Mesothelial cell of epicardium (in vitro differentiated cells): ENCODE results near the genes CYP1A1, COX5A, C15orf39, SNX33 and TMEM266.

DNA sequence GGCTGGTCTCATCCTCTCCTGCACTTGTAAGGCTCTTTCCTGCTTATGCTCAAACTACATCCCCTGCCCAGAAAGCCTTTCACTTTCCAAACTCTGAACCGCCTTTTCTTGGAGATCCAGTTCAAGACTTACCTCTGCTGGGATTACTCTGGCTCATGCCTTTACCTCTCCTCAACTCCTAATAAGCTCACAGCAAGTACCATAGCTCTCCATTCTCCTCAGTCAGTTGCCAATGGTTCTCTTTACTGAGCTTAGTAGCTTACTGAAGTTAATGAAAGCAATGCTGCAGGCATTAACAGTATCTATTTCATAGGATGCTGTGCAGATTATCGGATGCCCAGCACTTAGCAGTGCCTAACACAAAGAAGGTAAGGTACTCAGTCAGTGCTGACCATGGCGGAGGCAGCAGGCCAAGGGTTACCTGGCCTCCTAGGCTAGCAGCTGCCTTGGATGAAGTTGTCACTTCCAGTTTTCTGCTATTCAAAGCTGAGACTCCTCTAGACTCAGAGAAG, 20.4 kb downstream of the CLK3 start:
- PRO-cap = no peak

GRCh38 chr15:74725427-74725710, at the start of gene CYP1A1:
TSS of gene CYP1A1 (minus strand) at chr15:74725528.
- PRO-cap = no peak

- PRO-cap = no peak
Measured at GRCh38 chr15:74786752-74787462, 5.0 kb downstream of the CSK start.

- PRO-cap = no peak
Measured at GRCh38 chr15:74788262-74789267, 6.7 kb downstream of the CSK start.

DNA sequence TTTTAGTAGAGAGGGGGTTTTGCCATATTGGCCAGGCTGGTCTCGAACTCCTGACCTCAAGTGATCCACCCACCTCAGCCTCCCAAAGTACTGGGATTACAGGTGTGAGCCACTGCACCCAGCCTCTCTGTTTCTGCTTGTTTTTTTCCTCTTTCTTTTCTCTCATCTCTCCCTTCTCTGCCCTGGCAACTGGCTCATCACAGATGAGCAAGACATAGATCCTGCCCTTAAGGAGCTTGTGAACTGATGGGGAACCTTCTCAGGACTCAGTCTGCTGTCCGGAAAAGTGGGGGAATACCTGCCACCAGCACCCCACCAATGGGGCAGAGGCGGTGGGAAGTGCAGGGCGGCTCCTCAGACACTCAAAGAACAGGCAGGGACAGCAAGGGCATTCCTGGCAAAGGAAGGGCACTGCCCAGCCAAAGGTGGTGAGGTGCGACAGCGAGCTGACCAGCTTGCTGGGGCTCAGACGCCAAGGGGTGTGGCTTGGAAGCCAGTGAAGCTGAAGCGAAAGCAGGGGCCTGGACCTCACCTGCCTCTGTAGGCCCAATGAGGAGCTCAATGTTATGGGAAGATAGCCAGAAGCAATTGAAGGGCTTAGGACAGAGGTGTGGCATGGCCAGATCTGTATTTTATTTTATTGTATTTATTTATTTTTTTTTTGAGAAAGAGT, 4.7 kb upstream of the LMAN1L start:
- PRO-cap = no peak

- PRO-cap = no peak
Measured at GRCh38 chr15:74901536-74901993, 5.1 kb downstream of the FAM219B start.

GRCh38 chr15:74933562-74933931, 4.3 kb downstream of the COX5A start:
- PRO-cap = no peak

DNA sequence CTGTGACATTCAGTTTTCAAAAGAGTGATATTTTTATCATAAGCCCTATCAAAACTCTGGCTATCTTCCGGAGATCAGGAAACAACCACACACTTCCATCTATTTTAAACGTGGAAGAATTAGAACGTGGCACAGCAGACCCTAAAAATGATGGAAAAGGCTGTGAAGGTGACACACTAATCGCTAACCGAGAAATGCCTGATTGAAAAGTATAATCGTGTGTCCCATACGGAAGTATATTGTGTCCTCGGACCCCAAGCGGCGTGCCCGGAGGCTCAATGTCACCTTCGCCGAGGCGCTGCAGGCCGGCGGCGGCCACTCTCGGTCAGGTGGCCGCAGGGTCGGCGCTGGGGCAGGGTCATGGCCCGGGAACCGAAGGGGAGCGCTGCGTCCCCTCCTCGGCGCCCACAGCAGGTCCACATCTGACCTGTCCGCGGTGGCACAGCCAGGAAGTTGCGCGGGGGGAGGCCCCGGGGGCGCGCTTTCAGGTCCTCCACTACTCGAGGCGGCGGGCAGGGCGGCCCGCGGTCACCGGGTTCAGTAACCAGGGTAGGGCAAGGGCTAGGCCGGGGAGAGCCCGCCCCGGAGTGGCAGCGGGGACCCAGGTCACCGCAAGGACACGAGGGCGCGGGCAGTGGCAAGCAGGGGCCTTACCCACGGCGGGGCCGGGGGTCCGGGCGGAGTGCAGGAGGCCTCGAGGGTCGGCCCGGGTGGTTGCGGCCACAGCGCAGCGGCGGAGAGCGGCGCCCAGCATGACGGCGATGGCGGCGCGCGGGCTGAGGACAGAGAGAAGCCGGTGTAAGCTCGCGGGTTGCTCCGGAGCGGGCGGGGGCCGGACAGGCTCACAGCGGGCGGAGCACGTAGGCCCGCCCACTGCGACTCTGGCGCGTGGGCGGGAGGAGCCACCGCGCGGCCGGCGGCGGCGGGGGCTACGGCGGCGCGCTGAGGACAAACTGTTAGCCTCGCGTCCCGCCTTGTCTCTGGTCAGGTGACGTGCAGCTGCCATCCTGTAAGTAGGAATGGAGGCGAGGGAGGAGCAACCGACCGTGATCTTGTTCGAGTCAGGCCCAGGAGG, at the start of gene COX5A:
Gene COX5A, minus strand, starts transcription at position 813 of the 1,075 bp plus-strand sequence.
- PRO-cap = bidirectional peak, plus-strand start at position 1,005 of the sequence, minus-strand start at position 784 of the sequence

DNA sequence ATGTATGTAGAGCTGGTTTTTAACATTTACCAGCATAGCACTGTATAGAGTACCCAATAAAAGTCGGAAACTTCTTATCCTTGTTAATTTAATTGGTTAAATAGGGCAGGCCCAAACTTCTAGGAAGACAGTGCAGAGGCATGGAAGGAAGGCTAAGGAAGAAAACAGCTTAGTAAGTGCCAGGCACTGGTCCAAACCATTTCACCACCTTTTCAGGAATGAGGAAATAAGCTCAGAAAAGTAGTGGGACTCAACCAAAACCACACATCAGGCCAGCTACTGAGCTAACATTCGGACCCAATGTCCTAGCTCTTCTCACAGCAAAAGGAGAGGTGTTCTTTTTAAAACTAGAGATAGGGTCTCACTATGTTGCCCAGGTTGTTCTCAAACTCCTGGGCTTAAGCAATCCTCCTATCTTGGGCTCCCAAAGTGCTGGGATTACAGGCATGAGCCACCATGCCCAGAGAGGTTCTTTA, 26.1 kb upstream of the C15orf39 start:
- PRO-cap = no peak

GRCh38 chr15:75201335-75201980, at the start of gene C15orf39:
TSS of gene C15orf39 (plus strand) at chr15:75201882.
- PRO-cap = bidirectional peak, plus-strand start at chr15:75201882, minus-strand start at chr15:75201778

- PRO-cap = no peak
Measured at GRCh38 chr15:75577275-75577816, 1.8 kb downstream of the PTPN9 start.

DNA sequence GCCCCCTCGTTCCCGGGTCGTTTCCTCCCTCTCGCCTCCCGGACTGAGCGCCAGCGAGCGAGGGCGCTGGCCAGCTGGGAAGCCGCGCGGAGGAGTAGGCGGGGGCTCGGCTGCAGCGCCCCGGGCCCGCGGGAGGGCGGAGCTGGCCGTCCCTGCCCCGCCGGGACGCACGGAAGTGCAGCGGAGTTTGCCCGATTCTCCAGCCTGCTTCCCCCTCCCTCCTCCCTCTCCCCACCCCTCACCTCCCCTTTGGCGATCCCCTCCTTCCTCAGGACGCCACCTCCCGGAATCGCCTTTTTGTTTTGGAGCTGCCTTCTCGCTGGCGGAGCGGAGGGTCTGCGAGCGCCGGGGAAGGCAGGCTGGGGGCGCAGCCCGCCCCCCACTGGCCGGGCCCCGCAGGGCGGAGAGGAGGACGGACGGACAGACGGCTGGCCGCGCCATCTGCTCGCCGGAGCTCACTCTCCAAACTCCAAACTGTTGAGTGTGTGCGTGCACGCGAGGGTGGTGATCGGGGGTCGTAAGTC, at the start of gene SNX33:
Gene SNX33, plus strand, starts transcription at position 292 of the 524 bp plus-strand sequence.
- PRO-cap = no peak

DNA sequence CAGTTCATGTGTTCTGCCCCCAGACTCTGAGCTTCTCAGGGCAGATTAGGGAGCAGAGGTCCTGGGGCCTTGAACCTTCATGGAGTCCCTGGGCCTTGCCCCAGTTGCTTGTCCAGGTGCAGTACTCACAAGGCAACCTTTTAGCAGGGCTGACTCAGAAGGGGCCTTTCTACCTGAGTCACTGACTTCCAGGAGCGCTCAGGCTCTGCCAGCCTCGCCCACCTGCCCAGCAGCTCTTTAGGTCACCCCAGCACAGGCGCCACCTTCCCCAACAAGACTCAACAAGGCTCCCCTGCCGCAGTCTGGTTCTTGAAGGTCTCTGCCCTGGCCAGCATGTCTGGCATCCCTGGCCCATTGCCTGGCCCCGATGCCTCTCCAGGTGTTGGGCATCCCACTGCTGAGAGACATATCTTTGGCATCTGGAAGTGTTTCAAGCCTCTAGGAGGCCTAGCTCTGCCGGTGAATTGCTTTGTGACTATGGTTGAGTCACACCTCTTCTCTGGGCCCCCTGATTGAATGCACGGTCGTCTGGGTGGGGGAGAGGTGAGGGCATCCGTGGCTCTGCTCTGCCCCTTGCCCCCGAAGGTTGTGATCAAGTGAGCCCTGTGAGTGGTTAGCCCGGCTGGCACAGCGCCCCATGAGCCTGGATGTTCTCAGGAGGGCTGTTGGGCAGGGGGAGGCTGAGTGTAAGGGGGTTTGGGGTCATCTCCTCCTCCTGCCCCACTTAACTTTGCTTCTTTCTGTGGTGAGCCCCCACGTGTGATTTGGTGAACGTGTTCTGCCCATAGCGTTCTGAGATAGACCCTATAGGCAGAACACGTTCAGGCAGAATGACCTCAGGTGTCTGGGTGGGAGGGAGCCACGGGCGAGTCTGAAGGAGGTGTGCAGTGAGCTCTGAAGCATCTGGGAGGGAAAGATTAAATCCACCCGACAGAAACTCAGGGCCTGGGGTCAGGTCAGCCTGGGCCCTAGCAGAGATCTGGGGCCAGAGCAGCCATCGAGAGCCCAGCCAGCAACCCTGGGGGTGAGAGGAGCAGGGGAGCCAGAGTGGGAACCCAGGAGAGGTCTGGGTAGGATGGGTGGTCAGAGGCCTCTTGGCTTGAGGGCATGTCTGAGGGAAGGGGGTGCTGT, 21.8 kb downstream of the SNX33 start:
- PRO-cap = no peak

DNA sequence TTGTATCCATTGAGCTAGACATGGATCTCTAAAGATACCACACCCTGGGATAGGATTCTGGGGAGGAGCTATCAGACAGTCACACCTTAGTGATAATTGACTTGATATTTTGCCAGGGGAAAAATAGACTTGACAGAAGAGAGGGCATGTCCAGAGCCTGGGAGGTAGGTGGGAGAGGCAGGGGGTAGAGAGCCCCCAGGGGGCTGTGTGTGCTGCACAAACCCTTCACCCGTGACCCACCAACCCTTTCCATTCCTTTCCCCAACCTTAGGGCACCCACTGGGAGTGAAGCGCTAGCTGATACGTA, 403 bp upstream of the ODF3L1 start:
- PRO-cap = no peak

- PRO-cap = bidirectional peak, plus-strand start at chr15:75758610, minus-strand start at chr15:75758466
Measured at GRCh38 chr15:75758239-75758930, 34.5 kb downstream of the ODF3L1 start.

DNA sequence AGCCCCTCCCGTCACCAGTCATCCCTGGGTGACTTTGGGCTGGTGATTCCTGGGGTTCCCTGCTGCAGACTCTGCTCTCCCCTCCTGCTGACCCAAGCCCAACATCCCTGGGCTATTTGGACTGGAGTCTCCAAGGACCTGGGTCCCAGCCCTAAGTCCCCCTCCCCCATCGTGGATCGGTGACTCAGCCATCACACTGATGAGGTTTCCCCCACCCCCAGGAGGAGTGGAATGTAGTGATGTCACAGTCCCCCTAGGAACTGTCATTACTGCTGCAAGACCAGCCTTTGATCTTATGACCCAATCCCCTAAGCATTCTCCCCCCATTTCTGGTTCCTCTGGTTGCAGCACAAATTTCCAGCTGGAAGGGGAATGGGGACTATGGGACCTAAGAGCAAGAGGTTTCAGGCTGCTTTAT, 52.2 kb downstream of the ODF3L1 start:
- PRO-cap = no peak

DNA sequence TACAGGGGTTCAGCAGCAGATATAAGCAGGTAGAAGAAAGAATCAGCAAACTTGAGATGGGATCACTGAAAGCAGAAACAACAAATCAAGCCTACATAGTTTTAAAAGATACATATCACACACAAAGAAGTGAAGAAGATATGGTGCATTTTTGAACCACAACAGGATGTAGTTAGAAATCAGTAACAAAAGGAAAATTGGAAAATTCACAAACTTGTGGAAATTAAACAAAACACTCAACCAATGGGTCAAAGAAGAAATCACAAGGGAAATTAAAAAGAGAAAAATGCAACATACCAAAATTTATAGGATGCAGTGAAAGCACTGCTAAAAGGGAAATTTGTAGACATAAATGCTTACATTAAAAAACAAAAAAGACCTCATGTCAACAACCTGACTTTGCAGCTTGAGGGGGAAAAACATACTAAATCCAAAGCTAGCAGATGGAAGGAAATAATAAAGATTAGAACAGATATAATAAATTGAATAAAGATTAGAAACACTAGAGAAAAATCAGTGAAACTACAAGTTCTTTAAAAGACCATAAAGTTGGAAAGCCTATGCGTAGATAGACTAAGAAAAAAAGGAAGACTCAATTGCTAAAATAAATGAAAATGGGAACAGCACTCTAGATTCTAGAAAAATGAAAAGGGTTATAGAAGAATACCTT, 35.1 kb downstream of the FBXO22 start:
- PRO-cap = no peak

- PRO-cap = no peak
Measured at GRCh38 chr15:76059500-76060439, at the start of gene TMEM266. TSS of gene TMEM266 (plus strand) at chr15:76059985.

- PRO-cap = no peak
Measured at GRCh38 chr15:76342291-76343258, 6.0 kb downstream of the ISL2 start.

- PRO-cap = no peak
Measured at GRCh38 chr15:76576543-76577241, 240.1 kb downstream of the ISL2 start.